Right cardiac atrium (tissue), 1 donor: ENCODE data around the gene DENND2B.

DNA sequence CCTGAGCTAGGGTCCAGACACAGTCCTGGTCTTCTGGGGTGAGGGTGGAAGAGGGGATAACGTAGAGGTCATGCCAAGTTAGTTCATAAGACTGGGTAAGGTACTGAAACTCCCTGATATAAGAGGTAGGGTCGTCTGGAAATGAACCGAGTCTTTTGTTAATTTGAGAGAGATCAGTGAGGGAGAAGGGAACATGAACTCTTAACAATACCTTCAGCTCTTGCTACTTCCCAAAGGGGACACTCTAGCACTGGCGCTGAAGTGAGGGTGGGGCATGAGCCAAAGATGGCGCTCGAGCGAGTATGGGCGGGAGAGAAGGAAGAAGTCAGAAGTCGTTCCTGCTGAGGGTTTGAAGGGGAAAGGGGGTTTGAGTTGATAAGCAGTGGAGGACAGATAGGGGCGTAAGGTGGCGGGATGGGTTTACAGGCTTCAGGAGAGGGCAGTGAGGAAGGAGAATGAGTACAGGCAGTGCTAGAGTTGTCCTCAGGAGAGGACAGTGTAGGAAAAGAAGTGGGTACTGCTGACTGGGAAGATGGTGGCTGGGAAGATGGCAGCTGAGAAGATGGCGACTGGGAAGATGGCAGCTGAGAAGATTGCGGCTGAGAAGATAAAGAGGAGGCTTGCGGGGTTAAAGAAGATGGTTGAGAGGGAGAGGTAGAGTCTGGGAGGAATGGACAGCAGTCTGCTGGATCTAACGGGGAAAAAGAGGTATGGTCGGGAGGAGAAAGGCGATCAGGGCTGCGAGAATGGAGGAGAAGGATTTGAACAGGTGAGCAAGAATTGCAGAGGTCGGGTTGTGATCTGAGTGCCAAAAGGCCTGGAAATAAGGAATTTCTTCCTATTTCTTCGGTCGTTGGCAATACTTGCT, 5.0 kb downstream of the PPFIBP2 start:
- PRO-cap, result no peak

- PRO-cap, result no peak
Observed at GRCh38 chr11:7577907-7578328, 64.1 kb downstream of the PPFIBP2 start.

GRCh38 chr11:7905407-7906727, 25.2 kb downstream of the OR10A6 start:
- PRO-cap, result no peak

DNA sequence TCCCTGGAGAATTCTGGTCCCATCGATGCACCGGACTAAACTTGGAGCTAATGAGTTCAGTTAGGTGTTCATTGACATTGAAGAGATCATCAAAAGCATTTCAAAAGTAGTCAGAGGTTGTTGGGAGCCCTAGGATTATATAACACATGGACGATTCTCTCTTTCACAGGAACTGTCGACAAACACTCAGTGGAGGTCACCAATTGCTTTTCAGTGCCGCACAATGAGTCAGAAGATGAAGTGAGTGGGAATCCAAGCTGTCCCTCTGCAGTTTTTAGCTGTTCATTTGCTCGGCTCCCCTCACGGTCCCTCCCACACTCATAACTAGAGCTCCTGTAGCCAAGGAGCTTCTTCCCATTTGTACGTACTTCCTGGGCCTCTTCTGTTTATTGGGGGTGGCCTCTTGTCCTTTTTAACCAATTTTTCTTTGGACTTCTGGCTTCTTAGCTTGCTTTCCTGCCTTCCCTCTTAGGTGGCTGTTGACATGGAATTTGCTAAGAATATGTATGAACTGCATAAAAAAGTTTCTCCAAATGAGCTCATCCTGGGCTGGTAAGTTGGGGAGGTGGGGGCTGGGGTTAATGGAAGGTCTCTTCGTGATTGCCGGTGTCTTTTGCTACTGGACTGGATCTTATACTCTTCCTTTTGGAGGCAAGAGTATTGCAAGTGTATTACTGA, 4.6 kb downstream of the EIF3F start:
- PRO-cap, result no peak

GRCh38 chr11:8227413-8227612, 36.4 kb downstream of the LMO1 start:
- PRO-cap, result no peak

DNA sequence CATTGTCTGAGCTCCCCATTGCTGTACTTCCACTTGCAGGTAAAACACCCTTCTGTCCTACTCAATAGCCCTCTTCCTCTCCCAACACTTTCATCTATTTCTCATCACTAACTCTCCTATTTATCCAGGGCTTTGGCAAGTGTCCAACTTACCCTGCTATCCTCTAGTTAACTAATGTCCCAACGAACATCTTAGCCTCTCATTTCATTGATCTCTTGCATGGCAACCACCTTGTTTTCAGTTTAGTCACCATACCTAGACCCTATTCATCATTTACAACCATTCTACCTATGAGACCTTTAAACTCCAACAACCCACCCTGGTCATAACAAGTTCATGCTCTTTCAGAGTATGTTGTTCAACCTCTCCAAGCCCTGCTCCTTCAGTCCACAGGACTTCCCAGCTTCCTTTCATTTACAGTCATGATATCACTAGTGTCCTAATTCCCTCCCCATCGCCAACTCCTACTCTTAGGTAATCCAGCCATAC, 38.7 kb downstream of the TRIM66 start:
- PRO-cap, result no peak

GRCh38 chr11:8671614-8672109, 10.8 kb downstream of the TRIM66 start:
- PRO-cap, result no peak

DNA sequence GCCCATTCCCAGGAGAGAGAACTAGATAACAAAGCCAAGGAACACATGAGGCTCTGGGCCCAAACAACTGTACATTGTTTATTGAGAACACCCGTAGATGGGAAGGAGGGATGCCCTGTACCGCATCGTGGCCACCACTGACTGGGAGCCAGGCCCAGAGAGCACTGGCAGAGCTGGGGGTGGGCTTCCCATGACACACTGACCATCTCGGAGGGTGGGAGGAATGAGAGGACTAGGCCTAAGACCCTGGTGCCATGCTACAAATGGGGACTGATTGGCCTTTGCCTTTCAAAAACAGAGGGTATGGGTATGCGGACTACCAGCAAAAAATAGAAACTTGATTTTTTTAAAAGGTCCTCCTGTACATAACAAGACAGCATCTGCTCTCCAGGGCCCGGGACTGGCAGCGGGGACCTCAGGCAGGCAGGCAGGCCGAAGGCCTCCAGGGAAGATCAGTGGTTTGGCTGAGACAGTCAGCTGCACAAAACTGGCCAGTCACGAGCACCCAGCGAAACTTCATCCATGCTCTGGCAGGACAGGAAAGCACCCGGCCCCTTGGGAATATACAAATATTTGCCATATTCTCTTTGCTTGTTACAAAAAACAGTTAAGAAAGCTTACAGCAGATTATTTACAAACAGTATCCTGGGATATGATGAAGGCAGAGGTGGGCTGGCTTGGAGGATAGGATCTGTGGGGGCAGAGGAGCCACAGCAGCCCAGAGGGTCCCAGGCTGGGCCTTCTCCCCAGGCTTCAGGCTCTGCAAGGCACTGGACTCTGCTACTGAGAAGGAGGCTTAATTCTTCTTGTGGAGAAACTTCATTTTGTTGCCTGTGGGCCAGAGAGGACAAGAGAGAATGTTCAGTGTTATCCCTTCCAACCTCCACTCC, 11.0 kb downstream of the RPL27A start:
- PRO-cap, result no peak

DNA sequence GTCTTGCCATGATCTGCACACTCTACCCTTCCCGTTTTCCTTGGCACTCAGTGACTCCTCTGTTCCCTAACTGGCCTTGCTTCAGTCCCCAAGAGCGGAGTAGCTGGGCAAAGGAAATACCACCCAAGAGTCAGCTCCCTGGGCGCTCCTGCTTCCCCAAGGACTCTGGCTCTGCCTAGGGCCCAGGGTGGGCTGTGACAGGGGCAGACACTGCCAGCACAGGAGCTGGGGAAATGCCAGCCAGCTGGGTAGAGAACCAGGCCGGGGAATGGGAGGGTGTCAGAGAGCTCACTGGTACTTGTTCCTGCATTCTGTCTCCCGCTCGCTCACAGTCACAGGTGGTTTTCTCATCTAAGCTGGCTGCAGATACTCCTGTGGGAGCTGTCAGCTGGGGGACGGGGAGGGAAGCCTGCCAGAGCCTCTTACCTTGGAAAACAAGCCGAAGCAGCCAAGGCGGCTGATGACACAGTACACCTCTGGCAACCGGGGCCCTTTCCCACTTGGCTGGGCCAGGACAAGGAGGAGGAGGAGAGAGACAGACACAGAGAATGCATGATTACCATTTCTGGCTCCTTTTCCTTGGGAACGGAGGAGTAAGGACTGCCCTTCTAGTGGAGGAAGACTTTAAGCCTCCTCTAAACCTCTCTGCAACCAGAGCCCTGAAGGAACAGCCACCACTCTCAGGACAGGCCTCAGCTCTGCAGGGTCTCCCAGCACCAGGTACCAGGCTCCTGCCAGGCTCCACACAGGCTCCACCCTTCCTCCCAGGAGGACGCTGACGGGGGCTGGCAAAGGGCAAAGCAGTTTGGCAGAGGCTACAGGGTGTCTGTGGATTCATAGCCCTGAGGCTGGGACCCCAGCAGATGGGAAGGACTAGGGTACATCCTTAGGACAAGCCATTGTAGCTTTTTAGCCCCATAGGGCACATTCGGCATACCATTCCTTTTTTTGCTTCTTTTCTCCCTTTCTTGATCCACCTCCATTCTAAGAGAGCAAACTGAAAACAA, 25.1 kb downstream of the RPL27A start:
- PRO-cap, result no peak

- PRO-cap, result unidirectional peak, minus-strand start at chr11:8718049
Observed at GRCh38 chr11:8717338-8718652, 35.2 kb downstream of the RPL27A start.

DNA sequence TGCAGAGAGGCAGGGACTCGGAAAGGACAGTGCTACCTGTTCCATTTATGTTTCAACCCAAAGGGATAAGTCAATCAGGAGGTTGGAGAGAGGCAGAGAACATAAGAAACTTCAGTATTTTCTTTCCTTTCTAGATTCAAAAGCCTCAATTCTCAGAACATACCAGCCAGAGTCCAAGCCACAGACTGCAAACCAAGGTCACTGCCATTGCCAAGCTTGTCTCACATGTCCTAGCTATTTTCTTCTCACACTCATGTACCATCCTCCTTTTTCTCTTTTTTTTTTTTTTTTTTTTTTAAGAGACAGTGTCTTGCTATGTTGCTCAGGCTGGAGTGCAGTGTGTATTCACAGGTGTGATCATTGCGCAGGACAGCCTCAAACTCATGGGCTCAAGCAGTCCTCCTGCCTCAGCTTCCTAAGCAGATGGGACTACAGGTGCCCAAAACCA, 11.2 kb downstream of the DENND2B start:
- PRO-cap, result no peak

GRCh38 chr11:8810564-8811654, at the start of gene DENND2B:
TSS of gene DENND2B (minus strand) at chr11:8810674.
- PRO-cap, result bidirectional peak, plus-strand start at chr11:8810841, minus-strand start at chr11:8810673

DNA sequence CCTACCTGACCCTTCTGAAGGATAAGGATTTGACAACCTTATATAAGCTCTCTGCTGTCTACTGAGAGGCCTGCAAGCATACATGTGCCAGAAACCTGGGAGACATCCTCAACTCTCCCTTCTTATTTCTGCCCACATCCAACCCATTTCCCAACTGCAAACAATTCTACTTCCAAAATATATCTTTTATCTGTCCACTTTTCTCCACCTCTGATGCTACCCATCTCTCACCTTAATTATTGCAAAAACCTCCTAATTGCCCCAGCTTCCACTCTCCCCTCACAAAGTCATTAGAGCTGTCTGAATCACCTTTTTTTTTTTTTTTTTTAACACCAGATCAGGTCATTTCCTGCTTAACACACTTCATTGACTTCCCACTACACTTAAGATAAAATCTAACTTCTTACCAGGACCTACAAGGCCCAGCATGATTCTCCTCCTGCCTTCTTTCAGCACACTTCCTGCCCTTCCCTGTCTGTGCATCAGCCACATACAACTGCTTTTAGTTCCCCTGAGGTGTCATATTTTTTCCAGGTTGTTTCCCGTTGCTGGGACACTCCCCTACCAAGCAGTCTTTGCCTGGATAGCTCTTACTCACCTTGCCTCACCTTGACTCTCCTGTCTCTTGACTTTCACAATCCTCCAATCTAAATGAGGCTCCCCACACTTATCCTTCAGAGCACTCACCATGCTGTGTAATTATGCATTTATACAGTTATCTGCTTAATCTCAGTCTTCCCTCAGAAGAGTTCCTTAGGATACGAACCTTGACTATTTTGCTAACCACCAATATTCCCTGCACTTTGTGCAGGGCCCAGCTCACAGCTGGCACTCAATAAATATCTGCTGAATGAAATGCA, 3.7 kb upstream of the DENND2B start:
- PRO-cap, result no peak

GRCh38 chr11:8962970-8963607, 1.2 kb downstream of the TMEM9B start:
- PRO-cap, result no peak

- PRO-cap, result no peak
Observed at GRCh38 chr11:9004384-9004659, 521 bp upstream of the NRIP3 start.

- PRO-cap, result no peak
Observed at GRCh38 chr11:9178015-9178488, 86.7 kb upstream of the SCUBE2 start.

GRCh38 chr11:9318677-9319781, 4.6 kb upstream of the TMEM41B start:
- PRO-cap, result no peak

DNA sequence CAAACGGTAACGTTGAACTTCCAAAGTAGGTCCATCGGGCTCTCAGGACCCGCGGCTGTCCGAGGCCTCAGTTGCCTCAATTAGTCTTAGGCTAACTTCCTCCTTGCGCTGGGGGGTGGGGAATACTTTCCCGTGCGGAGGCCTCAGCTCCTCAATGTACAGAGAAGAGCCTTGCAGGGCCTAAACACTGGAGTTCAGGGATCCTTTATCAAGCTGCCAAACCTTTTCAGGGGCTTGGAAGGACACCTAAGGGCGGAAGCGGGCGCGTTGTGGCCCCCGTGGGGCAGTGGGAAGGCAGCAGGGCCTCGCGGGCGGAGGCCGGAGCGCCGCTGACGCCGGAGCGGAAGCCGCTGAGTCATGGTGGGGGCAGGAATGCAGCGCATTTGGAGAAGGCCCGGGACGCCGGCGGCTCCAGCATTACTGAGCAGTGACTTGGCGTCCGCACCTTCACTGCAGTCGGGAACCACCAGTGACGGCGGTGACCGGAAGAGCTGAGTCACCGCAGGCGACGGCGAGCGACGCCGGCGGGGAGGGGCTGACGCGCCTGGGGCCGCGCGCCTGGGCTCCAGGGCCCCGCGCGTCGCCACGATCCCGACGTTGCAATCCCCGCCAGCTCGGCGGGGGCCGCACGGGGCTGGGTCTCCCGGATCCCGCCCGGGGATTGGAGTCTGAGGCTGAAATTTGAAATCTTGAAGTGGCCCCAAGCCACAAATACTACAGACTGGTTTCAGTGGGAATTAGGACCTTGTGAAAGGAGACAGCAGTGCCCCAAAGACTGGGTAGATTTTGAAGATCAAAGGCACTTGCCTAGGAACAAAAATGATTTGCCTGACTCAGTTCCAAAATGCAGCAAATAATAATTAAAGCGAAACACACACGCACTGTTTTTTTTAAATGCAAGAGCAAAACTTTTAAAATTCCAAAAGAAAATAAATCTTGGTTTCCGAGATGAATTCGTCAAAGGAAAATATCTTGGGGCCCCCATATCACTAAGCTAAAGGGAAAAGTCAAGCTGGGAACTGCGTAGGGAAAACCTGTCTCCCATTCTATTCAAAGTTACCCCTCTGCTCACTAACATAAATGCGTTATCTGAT, 20.1 kb upstream of the IPO7 start:
- PRO-cap, result bidirectional peak, plus-strand start at position 557 of the sequence, minus-strand start at position 471 of the sequence

DNA sequence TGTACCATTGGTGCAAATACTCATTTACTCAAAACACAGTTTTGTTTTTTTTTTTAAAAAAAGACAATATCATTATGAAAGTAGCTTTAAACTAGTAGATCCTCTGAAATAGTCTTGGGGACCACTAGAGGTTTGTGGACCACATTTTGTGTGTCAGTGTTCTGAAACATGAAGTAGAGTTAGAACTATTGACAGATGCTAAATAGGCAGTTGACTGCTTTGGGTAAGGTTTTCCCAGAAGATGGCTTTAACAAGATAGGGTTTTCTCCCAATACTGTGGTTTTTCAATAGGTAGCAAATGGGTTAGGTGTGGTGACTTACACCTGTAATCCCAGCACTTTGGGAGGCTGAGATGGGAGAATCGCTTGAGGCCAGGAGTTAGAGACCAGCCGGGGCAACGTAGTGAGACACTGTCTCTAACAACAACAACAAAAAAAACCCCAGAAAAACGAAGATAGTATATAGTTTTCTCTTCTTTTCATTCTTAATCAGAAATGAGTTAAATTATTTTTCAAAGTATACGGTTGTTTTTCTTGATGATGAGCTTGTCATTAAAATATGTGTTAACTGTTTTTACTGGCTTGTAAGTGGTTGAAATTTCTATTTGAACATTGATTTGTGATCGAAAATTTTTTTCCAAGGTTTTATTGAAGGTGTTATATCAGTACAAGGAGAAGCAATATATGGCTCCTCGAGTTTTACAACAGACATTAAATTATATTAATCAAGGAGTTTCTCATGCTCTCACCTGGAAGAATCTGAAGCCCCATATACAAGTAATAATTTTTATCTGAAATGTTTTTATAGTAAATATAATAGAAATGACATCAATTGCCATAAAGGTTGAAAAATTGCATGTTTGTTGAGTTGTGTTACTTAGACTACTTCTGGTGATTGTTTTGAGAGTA, 38.2 kb downstream of the IPO7 start:
- PRO-cap, result no peak

DNA sequence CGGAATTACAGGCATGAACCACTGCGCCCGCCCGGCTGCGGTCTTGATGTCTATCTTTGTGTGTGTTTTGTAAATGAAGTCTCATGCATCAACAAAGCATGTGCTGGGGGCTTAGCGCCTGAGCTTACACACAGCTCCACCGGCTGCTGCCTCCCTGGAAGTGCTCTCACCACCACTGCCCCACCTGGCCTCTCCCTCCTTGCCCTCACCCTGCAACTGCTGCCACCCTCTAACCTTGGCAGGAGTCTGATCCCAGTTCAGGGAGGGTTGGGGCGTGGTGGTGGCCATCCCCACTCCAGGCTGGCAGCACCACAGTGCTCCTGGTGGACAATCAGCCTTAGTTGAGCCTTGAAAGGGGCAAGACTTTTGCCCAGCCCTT, 42.6 kb upstream of the WEE1 start:
- PRO-cap, result no peak